Endothelial cell (in vitro differentiated cells): ENCODE measurements around a stretch of chr13.

- PRO-cap, result no peak
Observed at GRCh38 chr13:98569030-98570188, 7.5 kb downstream of the STK24 start.

DNA sequence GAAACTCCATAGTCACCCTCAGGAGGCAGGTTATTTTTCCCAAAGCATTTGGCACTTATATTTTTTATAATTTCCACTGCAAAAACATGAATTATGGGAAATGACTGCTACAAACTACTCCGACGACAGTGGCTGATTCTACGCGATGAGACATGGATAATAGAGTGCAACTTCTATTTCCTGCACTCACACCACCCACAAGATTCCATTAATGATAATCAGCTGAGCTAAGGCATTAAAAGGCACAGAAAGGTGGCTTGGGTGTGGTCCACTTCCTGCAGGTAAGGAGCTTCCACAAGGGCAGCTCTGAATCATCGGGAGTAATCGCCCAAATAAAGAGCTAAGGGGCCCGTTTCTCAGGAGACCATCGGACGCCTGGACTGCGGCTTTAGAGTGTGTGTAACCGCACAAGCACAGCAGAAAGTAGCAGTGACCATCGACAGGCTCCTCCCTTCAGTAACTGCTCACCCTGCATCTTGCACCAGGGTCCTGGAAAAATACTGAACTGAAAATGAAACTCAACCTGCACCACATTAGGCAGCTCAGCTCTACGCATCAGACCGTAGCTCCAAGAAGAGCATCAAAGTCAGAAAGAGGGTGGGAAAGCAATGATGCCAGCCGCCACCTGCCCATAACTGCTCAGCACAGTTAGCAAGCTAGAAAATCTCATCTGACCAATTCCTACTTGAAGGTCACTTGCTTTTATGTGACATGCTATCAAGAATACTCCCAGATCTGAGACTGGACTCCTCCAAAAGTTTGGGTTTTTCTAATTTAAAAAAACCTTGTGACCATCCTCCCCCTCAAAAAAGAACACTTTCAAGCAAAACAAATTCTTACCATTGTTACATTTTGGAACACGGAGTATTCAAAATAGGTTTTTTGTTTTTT, 5.9 kb downstream of the STK24 start:
- PRO-cap, result no peak

DNA sequence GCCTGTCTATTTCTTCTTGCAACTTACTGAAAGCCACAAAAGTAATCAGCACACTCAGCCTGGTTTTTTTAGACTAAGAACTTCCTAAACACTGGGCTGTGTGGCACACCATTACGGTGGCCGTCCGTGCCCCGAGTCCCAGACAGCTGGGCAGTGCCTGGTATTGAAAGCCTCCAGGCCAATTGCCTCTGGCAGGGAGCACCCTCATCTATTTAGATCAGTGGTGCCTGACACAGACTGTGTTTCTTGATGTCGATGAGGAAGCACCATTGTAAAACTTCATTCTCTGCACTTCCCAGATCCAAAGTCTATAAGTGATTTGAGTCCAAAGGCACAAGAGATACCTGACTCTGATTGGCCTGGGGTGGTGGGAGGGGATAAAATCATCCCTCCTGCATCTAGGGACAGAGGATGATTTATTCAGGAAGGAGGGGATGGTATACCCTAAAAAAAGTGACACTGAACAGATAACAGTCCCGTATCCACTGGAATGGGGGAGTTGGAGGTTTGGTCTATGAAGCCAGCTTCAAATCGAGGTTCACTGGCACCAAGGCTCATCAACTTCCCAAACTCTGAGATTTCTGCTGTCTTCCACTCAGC, 8.5 kb upstream of the STK24 start:
- PRO-cap, result no peak

- PRO-cap, result no peak
Observed at GRCh38 chr13:98761112-98761338, 8.6 kb upstream of the SLC15A1 start.

DNA sequence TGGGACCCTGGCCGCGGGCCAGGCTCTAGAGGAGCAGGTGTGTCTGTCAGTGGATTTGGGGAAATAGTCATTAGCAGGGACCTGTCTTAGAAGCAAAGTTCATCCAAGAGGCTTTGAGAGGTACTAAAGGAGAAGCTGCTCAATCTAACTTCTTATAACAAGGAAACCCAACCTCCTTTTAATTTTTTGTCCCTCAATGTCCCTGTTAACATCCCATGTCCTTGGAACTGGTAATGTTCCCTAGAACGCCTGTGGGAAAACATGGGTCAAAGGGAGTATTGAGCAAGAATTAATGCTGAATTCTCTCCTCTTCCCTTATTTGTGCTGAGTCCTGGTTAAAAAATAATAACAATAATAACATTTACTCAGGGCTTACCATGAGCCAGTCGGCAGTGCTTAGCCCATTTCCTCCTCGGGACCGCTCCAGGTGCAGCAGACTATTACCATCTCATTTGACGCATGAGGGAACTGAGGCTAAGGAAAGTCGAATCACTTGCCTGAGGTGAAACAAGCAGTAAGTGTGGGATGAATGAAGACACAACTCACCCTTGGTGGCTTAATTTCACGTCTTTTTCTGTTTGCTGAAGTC, 33.5 kb upstream of the SLC15A1 start:
- PRO-cap, result no peak

- PRO-cap, result no peak
Observed at GRCh38 chr13:98885339-98886015, 92.4 kb downstream of the DOCK9 start.

DNA sequence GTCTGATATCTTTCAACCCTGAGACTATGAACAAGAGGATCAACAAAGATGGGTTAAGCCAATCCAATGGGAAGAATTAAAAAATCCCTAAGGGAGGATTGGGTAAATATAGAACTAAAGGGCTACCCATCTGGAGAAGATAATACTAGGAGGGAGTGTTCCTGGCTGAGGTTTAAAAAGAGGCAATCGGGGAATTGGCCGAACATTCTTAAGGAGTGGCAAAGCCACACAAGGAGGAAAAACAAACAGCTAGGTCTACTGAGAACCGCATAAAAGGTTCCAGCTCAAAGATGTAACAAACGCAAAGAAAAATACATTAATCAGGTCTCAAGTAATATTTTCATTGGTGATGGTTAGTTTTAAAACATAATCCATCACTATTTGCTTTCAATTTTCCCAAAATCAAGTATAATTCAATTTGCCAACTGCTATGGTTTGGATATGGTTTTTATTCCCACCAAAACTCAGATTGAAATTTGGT, 53.8 kb downstream of the DOCK9 start:
- PRO-cap, result no peak

DNA sequence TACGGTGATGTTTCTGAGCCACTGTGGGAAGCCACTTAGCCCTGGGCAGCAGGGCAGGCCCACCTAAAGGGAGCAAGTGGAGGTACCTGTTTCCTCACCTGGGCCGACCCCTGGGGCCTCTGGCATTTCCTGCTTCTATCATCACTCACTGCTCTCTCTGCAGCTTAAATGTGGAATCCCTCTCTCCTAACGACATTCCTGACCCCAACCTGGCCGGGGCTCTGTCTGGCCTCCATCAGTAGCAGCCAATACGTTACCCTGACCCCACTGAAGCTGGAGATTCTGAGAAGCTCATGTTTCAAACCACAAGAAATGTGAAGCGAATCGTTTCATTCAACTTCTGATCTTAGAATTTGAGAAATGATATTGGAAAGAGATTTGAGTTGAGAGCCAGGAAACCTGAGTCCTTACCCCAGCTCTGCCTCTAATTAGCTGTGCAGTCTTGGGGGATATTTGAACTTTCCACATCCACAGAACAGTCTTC, 39.9 kb downstream of the DOCK9 start:
- PRO-cap, result no peak

- PRO-cap, result no peak
Observed at GRCh38 chr13:98963191-98963623, 14.7 kb downstream of the DOCK9 start.

- PRO-cap, result no peak
Observed at GRCh38 chr13:98994512-98995325, 16.9 kb upstream of the DOCK9 start.

- PRO-cap, result no peak
Observed at GRCh38 chr13:99065368-99066226, 87.7 kb upstream of the DOCK9 start.

- PRO-cap, result no peak
Observed at GRCh38 chr13:99205204-99205734, 4.6 kb downstream of the UBAC2 start.

DNA sequence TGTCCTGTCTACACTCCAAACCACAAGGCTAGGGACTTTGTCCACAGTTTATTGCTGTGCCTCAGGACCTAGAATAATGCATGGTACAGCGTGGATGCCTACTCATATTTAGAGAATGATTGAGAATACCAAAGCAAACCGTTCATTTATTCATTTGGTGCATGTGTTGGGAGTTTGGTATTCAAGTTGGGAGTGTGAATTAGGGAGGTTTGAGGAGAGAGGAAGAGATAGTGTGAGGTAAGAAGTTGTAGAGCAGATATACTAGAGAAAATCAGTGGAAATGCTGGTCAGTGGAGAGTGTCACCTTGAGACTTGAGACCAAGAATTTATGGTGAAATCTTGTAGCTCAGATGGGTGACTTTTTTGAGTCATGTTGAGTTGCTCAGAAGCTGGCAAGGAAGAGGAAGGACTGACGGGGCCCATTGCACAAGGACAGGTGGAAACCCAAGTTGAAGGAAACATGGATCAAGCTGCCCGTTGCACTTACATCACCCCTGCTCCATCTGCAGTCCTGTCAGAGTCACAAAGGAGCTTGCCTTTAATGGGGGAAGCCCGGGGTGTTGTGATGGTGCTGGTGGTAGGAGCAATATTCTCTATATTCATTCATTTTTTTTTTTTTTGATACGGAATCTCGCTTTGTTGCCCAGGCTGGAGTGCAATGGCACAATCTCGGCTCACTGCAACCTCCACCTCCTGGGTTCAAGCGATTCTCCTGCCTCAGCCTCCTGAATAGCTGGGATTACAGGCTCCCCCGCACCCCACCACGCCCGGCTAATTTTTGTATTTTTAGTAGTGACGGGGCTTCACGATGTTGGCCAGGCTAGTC, 27.2 kb downstream of the UBAC2 start:
- PRO-cap, result no peak

DNA sequence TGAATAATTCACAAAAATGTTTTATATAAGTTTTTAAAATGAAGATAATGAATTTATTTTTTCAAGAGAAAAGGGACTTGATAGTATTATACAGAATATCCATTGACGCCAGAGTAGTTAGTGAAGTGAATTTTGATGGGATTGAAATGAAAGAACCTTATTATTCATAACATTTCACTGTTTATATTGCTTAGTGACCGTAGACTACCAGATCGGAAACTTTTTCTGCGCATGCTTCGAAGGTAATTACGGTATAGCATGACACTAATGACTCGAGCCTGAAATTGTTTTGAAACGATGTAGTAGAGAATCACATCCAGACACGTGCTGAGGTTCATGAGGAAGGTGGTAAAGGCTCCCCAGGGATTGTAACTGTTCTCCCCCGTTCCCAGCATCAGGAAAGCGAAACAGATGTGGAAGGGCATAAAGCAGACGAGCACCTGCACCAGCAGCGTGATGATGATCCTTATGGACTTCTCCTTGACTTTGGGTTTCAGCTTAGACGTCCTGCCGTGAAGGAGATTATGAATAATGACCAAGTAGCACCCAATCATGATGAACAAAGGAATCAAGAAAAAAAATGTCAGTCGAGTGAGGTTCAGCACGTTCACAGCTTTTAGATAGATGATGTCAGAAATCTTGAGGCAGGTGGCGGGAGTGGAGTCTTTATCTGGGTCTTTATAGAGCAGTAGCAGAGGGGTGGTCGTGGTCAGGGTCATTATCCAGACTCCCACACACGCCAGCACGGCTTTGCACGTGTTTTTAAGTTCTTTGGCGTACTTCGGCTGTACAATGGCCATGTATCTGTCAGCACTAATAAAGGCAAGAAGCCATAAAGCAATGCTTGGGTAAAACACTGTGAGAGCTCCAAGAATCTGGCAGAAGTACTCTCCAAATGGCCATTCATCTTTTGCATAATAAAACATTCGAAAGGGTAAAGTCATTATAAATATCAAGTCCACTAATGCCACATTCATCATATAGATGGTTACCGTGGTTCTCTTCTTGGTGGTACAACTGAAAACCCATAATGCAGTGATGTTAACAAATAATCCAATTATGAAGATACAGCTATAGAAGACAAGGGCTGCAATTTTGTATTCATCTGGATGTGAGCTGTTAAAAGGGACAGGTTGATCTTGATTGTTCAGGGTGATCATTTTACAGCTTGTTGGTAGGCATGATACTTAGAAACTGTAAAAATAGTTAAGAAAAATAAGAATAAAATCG, 3.1 kb downstream of the GPR18 start:
- PRO-cap, result no peak

DNA sequence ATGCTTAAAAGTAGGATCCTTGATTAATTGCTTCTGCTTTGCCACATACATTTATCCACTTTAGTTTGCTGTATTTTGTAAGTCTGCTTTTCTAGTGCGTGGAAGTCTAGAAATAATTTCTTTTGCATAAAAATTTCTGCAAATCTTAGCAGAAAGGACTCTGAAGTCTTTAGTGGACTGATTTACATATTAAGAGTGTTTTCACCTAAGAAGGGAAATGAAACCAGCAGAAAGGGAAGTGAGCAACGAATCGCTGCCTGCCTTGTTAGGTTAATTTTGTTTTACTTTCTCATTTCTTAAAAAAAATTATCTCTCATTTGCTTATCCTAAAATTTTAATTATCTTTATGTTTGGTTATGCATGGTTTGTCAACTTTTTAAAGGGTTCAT, 721 bp upstream of the GPR18 start:
- PRO-cap, result no peak

- PRO-cap, result no peak
Observed at GRCh38 chr13:99277543-99278222, 19.5 kb upstream of the GPR18 start.

DNA sequence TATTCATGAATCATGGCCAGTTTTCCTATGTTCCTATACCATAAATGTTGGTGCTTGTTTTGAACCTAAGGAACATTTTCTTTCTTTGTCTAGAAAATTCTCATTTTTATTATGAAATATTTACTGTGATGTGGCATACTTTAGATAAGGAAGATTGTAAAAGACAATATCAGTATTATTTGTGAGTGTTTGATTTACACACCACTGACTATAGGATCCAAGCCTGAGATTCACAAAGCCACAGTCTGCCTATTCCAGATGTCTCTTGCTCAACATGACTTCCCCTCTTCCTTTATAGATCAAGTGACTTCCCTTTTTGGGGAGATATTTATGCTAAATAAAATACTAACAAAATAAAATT, 13.4 kb upstream of the GPR183 start:
- PRO-cap, result no peak

- PRO-cap, result no peak
Observed at GRCh38 chr13:99344655-99345223, 37.5 kb upstream of the GPR183 start.

DNA sequence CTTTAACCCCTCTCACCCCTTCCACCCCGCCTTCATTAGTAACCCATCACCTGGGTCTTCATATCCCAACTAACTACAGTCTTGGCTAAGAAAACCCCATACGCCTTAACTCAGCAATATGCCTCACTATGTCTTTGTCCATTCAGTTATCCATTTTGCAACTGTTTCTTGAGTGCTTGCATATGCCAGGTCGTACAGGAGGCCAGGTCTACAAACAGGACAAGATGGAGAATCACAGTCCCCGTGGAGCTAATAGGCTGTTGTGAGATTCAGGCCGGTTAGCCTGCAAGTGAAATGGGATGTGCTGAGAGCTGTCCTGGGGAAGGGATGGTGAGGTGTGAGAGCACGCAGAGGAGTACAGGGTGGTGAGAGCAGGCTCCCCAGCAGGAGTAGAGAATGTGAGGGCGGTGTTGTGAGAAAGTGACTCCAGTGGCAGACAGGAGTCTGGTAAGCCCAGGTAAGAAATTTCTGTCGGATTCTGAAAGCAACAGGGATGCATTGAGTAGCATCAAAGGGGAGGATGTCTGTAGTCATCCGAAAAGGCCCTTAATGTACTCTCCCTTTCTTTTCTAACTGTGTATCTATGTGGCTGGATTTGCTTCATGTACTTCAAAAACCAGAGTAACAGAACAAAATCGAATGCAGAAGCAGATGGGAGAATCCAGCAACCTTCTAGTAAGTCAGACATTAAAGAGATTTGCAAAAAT, 50.7 kb upstream of the GPR183 start:
- PRO-cap, result no peak

DNA sequence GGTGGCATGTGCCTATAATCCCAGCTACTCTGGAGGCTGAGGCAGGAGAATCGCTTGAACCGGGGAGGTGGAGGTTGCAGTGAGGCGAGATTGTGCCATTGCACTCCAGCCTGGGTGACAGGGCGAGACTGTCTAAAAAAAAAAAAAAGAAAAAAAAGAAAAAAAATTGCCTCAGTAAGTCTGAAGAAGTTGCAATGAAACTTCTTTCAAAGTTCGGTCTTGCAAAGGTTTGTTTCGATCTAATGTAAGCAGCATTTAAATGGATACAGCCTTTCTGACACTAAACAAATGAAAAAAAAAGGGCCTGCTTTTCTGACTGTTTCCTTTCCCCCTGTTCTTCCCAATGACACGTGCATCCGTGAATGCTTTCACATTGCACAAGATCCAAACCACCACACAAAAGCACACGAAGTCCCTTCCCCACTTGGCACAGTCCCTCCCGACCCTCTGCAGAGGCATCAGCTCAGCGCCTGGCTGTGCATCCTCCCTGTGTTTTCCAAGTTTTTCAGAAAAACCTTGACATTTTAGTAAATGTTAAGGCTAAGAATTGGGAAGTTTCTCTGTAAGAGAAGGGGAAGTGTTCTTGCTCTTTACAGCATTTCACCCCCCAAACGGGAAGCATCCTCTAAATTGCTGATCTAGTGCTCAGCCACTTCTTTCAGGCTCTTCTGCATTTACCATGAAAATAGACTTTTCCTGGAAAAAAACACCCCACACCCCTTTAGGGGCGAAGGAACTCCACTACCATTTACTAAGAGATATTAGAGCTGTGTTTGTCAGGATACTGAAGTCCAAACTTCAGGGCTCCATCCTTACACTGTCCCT, 94.6 kb upstream of the TM9SF2 start:
- PRO-cap, result no peak